Measurements from ENCODE around the gene XPA.

- PRO-cap: bidirectional peak, plus-strand start at chr9:96139752, minus-strand start at chr9:96139616
Measured at GRCh38 chr9:96139343-96140342, 162.3 kb downstream of the HSD17B3 start.

- PRO-cap: bidirectional peak, plus-strand start at chr9:96169656, minus-strand start at chr9:96169574
Measured at GRCh38 chr9:96169337-96170002, 132.5 kb downstream of the HSD17B3 start.

DNA sequence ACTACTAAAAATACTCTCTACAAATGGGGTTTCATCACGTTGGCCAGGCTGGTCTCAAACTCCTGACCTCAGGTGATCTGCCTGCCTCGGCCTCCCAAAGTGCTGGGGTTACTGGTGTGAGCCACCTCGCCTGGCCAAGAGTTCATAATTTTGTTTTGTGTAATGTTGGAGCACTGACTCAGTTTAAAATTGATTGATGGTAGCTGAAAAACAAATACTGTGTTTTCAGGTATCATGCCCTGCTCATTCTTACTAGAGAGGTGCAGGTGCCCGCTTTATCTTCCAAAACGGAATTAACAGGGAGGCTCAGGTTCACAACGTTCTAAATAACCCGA, 40.3 kb upstream of the HSD17B3 start:
- PRO-cap: no peak

- PRO-cap: no peak
Measured at GRCh38 chr9:96408658-96409065, 9.5 kb downstream of the ZNF367 start.

DNA sequence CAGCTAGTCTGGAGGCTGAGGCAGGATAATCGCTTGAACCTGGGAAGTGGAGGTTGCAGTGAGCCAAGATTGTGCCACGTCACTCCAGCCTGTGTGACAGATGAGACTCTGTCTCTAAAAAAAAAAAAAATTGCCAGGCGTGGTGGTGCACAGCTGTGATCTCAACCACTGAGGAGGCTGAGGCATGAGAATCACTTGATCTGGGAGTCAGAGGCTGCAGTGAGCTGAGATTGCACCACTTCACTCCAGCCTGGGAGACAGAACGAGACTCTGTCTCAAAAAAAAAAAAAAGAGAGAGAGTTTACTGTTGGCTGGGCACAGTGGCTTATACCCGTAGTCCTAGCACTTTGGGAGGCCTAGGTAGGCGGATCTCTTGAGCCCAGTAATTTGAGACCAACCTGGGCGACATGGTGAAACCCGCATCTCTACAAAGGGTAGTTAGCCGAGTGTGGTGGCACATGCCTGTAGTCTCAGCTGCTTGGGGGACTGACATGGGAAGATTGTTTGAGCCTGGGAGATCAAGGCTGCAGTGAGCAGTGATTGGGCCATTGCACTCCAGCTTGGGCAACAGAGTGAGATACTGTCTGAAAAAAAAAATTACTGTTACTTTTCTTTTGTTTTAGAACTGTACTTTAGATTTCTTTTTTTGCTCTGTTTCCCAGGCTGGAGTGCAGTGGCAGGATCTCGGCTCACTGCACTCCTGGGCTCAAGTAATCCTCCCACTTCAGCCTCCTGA, 12.5 kb downstream of the HABP4 start:
- PRO-cap: no peak

DNA sequence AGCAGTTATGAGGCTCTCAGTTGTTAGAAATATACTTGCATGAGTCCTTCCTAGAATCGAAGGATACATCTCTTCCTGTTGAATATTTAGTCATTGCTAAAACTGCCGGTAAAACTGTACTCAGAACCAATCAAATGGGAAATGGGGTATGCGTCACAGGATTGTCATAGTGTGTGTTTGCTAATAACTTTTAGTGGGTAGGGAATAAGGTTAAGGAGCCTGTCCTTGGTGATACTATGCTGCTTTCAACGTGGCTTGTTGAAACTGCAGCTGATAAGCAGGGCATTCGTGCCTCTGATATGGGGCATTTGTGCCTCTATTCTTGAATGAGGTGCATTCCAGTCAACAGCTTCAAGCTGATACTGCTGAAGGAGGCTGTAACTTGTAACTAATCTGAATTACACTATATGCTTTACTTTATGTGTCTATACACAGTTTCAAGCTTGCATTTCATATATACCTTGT, 26.6 kb downstream of the HABP4 start:
- PRO-cap: no peak

- PRO-cap: bidirectional peak, plus-strand start at chr9:96566570, minus-strand start at chr9:96566449
Measured at GRCh38 chr9:96566125-96566484, 53.5 kb downstream of the CDC14B start.

DNA sequence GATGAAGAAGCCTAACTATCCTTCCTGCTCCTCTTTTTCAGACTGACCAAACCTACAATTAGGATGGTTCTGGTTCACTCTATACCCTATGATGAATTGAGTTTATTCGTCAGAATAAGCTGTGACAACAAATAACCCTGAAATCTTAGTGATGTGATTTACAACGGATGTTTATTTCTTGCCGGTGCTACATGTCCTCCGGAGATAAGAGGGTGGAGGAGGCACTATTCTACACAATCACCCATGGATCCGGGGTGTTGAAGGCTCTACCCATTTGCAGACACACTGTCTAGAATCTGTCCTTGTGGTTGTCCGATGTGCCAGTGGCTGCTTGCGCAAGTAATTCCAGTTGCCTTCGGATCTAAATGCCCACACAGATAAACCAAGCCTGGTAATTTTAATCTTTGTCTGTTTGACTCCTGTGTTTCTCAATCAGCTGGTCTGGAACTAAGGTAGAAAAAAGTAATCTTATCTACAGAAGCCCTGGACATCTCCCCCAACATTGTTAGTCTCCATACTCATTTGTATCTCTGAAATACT, 44.7 kb downstream of the CDC14B start:
- PRO-cap: no peak

GRCh38 chr9:96646228-96646908, 8.7 kb downstream of the PRXL2C start:
- PRO-cap: no peak

- PRO-cap: no peak
Measured at GRCh38 chr9:96757203-96757808, 20.6 kb downstream of the ZNF510 start.

- PRO-cap: no peak
Measured at GRCh38 chr9:96818725-96819250, 35.5 kb downstream of the ZNF782 start.

- PRO-cap: bidirectional peak, plus-strand start at chr9:96875315, minus-strand start at chr9:96875117
Measured at GRCh38 chr9:96874699-96875727, 20.7 kb upstream of the ZNF782 start.

GRCh38 chr9:97013004-97014066, 25.6 kb downstream of the CTSV start:
- PRO-cap: bidirectional peak, plus-strand start at chr9:97013812, minus-strand start at chr9:97013593

DNA sequence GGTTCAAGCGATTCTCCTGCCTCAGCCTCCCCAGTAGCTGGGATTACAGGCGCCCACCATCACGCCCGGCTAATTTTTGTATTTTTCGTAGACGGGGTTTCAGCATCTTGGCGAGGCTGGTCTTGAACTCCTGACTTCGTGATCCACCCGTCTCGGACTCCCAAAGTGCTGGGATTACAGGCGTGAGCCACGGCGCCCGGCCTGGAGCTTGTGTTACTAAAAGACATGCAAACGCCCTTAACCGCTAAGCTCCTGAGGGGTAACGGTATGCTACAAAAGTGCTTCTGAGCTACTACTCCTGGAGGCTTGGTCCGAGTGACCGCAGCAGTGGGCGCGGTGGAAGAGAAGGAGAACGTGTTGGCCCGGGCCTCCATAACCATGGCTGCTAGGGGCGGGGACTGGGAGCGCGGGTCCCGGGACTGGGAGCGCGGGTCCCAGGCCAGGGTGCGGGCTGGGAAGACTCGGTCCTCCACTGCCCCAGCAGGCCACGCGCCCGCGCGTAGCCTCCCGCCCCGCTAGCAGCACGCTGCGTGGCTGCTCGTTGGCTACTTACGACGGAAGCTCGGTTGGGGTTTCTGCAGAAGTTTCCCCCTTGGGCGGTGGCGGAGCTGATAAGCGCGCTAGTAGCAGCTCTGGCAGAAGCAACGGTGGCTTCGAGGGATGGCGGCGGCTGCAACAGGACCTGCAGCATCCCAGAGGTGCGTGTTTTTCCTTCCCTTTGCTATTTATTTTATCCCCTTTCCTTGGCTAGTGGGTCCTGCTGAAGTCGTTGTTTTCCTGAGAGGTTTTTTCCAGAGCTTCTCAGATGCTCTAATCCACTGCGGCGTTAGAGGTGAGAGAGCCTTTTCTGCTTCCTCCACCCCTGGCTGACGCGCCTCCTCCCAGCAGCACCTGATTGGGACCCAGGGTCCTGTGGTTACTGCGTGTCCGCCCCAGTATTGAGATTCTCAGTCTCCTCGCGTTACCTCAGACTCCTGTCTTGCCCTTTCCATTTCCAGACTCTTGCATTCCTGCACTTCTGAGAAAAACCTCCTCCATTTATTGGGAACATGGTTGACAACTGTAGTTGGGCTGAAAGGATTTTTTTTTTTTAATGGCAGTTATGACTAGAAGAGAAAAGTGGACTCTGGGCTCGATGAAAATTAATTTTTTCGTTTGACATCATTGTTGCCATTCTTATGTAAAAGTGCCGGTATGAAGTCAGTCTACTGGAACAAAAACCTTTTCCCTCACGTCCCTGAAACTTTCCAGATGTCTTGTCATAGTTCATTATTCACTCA, 69.1 kb upstream of the CCDC180 start:
- PRO-cap: bidirectional peak, plus-strand start at position 638 of the sequence, minus-strand start at position 474 of the sequence; bidirectional peak, plus-strand start at position 950 of the sequence, minus-strand start at position 828 of the sequence

GRCh38 chr9:97501342-97501575, 207 bp upstream of the TMOD1 start:
- PRO-cap: no peak

- PRO-cap: no peak
Measured at GRCh38 chr9:97529237-97530066, 28.0 kb downstream of the TMOD1 start.

GRCh38 chr9:97531971-97532417, 30.5 kb downstream of the TMOD1 start:
- PRO-cap: no peak

DNA sequence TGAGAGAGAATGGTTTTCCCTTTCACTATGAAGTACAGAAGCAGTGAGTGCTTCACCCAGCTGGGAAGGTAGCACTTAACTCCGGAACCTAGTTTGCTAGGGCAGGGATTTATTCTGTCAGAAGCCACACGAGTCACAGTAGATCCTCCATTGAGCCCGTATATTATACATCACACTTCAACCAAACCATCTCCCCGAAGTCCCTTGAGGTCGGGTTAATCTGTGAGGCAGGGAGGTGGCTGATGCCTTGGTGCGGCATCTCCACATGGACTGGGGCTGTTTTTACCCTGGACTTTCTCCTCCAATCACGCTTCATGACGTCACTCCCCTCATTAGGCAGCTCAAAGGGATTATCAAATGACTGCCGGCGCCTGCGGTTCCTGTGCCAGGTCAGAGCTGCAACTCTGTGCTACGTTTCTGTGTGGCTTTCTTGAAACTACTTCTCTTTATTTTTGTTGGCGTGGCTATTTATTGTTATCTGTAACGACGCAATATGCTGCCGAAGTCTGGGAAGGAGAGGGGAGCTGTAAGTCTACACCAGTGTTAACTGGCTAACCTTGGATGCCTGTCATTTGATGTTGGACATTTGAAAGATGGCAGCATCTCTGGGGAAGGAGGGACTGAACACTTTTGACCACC, 53.7 kb downstream of the TMOD1 start:
- PRO-cap: no peak

DNA sequence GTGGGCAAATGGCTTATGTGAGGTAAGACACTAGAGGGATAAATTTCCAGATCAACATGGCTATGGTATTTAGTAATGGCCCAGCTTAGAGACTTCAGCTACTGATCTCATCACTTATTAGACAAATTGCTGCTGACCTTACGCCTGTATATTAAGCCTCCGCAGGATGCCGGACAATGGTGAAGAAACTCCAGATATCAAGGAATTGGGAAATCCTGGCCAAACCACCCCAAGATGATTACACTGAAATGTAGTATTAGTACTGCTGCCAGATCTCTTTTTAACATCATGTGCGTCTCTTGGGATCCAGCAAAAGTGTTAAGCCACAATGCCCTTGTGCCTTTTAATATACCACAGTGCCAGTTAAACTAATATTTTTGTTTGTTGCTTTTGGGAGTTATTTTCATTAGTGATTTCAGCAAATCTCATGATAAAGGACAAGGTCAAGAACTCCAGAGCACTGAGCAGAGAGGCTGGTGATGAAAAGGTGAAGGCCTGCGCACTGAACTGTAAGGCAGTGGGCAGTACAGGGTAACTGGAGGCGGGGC, 32.6 kb downstream of the TSTD2 start:
- PRO-cap: no peak

DNA sequence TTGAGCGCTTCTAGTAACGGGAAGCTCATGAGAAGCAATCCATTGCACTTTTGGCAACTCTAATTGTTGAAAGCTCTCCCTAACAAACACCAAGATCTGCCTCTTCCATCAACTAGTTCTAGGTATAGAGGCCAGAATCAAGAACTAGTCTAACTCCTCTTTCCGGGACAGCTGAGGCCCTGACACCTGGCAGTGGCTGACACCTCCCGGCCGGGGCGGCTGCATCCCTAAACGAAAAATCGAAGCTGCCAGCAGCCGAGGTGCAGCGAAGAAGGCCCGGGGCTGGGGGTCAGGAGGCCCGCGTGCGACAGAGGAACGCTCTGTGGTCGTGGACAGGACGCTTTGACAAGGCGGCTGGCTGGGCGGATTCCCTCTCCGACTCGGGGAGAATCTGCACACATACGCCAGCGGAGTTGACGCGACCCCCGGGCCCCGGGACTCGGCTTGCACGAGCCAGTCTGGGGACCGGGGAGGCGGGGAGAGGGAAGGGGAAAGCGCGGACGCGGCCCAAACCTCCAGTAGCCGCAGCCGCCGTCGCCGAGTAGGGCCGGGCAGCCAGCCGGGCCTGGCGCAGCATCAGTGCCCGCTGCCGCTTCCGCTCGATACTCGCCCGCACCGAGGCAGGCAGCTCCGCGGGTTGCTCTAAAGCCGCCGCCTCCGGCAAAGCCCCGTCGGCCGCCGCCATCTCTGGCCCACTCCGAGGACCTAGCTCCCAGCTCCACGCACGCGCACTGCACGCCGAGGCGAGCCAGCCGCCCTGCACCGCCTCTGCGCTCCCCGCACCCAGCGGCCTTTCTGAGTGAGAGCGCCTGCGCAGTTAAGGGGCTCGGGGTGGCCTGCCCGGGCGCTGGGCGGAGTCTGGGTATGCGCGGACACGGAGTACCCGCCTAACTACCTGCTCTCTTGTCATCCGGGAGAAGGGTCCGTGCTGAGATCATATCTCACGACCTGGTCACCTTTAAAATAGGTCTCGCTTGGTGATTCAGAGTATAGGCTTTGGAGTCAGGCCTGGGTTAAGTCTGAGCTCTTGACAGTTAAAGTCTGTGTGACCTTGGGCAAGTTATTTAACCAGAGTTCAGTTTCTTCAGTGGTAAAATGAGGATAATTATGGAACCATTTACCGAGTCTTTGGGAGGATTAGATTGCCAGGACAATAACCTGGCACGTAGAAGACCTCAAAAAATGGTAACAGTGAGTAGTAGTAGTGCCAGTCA, at the start of gene XPA:
XPA (minus strand) TSS at position 733 of the 1,214 bp plus-strand sequence.
- PRO-cap: bidirectional peak, plus-strand start at position 909 of the sequence, minus-strand start at position 707 of the sequence

Data from mucosa of descending colon (tissue), 1 donor.